PC-3 (cell line): Measurements from ENCODE around the genes TEKT3 and TNFRSF13B.

DNA sequence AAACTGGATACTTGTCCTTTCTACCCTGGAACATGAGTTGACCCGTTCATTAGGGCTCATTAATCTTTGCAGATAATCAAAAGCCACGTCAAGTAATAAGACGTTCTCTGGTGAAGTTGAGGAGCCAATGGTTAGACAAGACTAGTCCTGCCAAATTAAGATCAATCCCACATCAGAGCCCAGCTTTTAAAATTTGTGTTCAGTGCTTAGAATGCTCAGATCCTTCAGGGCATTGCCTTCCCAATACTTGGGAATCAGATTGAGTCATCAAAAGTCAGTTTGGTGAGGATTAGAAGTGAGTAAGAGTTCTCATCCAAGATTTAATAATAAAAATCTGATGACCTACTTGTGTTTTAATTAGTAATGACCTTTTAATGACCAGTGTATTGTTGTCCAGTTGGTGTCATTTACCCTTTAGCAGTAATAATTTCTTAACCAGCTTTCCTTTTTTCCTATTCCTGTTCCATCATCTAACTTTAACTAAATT is 19.8 kb downstream of the MAP2K4 start:
- RAMPAGE, long total RNA = no peak

GRCh38 chr17:12622590-12622988 is 43.1 kb upstream of the MYOCD start:
- RAMPAGE, long total RNA = no peak

GRCh38 chr17:13062410-13062916 is 44.6 kb upstream of the ELAC2 start:
- RAMPAGE, long total RNA = no peak

GRCh38 chr17:14760970-14761335 is 460.1 kb downstream of the HS3ST3B1 start:
- RAMPAGE, long total RNA = no peak

- RAMPAGE, long total RNA = no peak
These were observed at the start of gene TEKT3 for GRCh38 chr17:15341278-15342127. TSS of gene TEKT3 (minus strand) at chr17:15341597.

DNA sequence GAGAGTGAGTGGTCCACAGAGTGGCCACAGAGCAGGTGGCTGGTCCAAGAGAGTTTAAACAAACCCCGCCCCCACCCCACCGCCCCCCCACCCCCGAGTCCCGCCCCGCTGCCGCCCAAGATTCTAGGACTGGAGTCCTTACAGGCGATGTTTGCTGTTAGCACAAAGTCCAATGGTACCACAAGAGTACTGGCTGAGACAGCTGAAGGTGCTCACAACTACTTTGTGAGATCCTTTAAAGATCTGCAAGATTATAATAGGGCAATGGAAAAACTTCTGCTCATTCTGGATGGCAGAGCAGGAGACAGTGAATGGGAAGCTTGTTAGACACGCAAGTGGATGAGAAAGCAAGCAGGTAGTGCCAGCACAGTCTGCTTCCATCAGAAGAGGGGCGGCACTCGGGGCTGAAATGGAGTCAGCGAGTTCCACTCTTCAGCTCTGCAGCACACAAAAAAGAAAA is 4.7 kb upstream of the TEKT3 start:
- RAMPAGE, long total RNA = no peak

DNA sequence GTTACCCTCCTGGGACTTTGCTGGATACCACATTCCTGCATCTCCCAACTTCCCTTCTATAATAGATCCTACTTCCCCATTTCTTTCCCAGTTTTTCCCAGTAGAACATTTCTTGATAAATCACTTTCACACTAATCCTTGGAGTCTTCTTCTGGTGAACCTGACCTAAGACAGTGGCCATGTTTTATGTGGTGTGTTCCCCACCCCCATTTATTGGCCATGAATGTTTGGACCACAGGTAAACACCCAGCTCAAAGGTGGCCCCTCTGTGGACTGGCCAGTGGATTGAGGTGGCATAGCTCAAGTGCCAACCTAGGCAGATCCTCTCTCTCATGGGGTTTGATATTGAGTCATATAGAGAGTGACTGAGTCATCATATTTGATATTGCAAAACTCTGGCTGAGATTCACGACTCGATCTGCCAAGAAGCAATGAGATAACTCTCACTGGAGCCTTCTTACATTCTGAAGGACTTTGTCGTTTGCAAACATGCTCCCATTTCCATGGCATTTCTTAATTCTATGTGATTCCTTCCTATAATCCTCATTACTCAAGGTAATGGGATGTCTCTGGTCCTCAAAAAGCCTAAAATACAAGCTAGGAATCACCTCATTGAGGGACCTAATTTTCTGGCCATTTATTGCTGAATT is 10.5 kb upstream of the TEKT3 start:
- RAMPAGE, long total RNA = no peak

GRCh38 chr17:15433274-15433758 is 34.1 kb downstream of the CDRT4 start:
- RAMPAGE, long total RNA = no peak

DNA sequence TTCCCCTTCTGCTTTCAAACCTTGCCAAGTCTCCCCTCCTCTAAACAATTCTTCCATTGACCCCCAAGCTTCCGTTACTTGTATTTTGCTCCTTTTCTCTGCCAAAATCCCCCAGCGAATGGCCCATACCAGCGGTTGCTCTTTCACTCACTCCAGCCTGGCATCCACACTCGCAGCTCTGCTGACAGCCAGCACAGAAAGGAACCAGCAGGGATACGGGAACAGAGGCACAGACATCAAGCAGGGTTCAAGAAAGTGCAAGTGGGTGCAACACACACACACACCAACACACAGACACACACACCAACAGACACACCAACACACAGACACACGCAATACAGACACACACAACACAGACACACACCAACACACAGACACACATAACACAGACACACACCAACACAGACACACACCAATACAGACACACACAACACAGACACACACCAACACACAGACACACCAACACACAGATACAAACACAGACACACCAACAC is 2.7 kb downstream of the CDRT4 start:
- RAMPAGE, long total RNA = no peak

- RAMPAGE, long total RNA = no peak
These were observed 21.1 kb upstream of the CDRT4 start for GRCh38 chr17:15488225-15489129.

DNA sequence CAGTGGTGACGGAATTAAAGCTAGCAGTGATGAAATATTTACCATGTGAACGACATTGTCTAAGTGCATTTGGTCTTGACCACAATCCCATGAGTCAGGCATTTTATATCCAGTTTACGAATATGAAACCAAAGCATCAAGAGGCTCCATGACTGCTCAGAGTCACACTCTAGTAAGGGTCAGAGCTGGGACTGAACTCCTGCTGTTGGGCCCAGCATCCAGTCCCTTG is 61.1 kb upstream of the ADORA2B start:
- RAMPAGE, long total RNA = no peak

GRCh38 chr17:15946546-15947624 is 2.0 kb downstream of the ADORA2B start:
- RAMPAGE, long total RNA = no peak

DNA sequence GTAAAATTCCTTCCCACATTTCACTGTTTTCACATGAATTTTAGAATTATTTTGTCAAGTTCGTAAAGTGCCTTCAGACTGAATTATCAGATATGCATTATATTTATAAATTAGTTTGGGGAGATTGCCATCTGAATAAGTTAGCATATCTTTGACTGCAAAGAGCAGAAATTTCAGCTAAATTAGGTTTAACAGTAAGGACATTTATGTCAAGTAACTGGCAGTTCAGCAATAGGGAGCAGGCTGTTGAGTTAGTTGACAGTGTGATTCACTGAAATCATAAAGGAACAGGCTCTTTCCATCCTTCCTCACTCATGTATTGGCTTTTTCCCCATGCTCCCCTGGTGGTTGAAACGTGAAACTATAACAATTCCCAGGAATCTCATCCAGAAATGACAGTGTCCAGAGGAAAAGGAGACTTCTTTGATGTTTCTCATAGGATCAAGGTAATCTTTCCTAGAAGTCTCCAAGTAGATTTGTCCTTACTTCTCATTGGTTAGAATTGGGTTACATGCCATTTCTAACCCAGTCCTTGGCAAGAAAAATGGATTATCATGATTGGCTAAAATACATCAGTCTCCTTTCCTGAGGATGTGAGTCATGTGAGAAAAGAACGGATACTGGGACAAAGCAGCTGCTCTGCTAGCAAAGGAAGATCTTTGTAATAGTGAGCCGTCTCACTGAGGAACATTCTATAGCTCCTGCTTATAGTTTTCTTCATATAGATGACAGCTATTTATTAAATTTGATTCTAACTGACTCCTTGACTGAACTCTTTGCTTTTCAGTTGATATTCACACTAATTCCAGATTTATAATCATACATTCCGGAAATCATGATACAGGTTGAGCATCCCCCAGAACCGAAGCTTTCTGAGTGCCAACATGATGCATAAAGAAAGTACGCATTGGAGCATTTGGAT is 14.4 kb downstream of the TTC19 start:
- RAMPAGE, long total RNA = no peak

DNA sequence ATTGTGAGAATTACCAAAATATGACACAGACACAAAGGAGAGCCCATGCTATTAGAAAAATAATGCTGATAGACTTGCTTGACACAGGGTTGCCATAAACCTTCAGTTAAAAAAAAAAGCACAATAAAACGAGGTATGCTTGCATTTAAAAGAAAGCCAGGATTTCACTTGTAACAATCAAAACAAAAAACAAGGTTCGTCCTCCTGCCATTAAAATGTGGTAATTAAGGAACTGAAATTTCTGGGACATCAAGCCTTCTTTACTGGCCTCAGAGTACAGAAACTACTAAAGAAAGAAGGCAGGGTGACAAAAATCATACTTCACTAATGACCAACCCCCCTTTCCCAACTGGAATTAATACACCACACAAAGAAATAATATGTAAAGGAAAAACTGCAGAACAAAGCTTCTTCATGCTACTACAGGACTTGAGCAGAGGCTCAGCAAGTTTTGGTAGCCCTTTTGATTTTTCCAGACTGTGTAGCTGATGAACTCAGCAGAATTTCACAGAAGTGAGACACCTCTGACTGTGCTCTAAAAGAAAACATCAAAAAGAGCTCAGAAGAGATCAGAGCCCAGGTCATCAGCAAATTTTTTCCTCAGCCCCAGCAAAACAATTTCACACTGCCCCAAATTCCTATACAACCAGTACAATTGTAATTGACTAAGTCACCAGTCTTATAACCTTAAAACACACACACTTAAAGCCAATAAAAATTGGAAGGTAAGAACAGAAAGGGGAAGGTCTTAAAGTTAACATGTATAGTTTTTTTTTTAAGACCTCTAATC is 37.9 kb downstream of the TTC19 start:
- RAMPAGE, long total RNA = no peak

DNA sequence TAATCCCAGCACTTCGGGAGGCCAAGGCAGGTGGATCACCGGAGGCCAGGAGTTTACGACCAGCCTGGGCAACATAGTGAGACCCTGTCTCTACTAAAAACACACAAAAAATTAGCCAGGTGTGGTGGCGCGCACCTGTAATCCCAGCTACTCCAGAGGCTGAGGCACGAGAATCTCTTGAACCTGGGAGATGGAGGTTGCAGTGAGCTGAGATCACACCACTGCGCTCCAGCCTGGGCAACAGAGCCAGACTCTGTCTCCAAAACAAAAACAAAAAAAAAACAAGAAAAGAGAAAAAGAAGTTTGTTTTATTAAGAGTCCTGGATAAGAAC is 64.7 kb downstream of the TTC19 start:
- RAMPAGE, long total RNA = no peak

- RAMPAGE, long total RNA = no peak
These were observed 72.1 kb downstream of the NCOR1 start for GRCh38 chr17:16143051-16143892.

GRCh38 chr17:16439798-16440654 is 24.7 kb downstream of the TRPV2 start:
- RAMPAGE, long total RNA = no peak

DNA sequence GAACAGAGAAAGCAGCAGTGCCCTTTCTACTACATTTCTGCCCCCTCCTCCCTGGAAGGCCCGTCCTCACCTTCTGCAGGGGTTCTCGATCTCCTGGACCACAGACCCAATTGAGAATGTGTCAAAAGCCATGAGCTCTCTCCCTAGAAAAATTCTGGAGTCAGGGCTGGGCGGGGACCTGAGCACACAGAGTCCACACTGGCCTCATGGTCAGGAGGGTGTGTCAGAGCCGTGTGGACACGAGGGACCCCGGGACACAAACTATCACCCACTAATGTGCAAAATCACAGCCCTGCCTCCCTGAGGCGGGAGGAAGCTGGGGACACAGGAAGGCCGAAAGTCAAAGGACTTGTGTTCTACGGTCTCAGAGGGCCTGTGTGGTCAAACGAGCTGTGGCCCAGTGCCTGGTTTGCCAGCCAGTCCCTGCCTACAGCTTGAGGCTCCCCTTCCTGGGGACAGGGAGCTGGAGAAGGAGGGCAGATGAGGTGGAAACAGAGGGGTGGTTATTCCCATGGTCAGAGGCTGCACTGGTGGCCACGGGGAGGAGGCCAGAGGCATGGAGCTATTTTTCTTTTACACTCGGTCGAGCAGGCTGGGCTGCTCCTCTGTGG is 27.4 kb downstream of the LRRC75A start:
- RAMPAGE, long total RNA = no peak

- RAMPAGE, long total RNA = no peak
These were observed 56.6 kb downstream of the CCDC144A start for GRCh38 chr17:16746484-16747122.

DNA sequence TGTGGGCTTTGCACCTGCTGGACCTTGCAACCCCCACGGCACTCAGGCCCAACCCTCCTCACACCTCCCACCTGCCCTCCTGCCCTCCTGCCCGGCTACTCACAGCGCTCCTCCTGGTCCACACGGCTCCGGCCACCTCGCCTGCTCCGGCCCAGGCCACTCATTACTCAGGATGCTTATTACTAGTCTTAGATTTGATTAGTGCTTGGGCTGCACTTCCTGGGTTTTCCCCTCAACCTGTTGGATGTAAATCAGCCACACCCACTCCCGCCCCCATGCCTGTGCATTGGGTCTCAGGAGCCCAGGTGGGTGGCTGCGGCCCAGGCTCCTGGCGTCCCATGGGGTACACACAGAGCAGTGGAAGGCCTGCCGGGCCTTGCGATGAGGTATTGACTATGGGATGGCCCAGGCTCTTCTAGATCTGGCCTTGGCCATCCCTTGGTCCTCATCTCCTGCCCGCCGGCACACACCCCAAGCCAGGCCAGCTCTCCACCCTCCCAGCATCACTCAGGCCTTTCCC is at the start of gene TNFRSF13B:
TNFRSF13B (minus strand) TSS at position 207 of the 520 bp plus-strand sequence.
- RAMPAGE, long total RNA = no peak